ENCODE data around the genes OR14L1P and OR2L5.

GRCh38 chr1:245956336-245956741 is 550.7 kb downstream of the SMYD3 start:
- RRBS: no CpG with 5 or more reads among the region's 4 CpGs

- RRBS: no CpG with 5 or more reads among the region's 4 CpGs
Observed at GRCh38 chr1:246087005-246087666, 419.9 kb downstream of the SMYD3 start.

- RRBS: no CpG with 5 or more reads among the region's 2 CpGs
Observed at GRCh38 chr1:246108875-246109340, 398.2 kb downstream of the SMYD3 start.

DNA sequence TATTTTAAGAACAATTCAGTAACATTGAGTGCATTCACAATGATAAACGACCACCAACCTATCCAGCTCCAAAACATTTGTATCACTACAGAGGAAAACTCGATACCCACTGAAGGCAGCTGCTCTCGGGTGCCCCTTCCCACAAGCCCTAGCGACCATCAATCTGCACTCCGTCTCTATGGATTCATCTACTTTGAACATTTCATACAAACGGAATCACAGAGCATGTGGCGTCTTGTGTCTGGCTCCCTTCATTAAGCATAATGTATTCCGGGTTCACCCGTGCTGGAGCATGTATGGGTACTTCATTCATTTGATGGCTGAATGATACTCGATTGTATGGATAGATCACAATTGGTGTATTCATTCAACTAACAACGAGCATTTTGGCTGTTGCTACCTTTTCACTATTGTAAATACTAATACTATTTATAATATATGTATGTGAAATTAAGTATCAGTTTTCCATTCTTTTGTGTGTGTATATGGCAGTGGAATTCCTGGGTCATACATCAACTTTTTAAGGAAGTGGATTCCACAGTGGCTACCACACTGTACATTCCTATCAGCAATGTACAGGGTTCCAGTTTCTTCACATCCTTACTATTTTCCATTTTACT is 340.2 kb downstream of the SMYD3 start:
- RRBS: no CpG with 5 or more reads among the region's 11 CpGs

- RRBS: no CpG with 5 or more reads among the region's 5 CpGs
Observed at GRCh38 chr1:246181961-246183146, 324.7 kb downstream of the SMYD3 start.

- RRBS: no CpG with 5 or more reads among the region's 4 CpGs
Observed at GRCh38 chr1:246188071-246188488, 319.0 kb downstream of the SMYD3 start.

GRCh38 chr1:246322261-246323147 is 184.6 kb downstream of the SMYD3 start:
- RRBS: no CpG with 5 or more reads among the region's 7 CpGs

DNA sequence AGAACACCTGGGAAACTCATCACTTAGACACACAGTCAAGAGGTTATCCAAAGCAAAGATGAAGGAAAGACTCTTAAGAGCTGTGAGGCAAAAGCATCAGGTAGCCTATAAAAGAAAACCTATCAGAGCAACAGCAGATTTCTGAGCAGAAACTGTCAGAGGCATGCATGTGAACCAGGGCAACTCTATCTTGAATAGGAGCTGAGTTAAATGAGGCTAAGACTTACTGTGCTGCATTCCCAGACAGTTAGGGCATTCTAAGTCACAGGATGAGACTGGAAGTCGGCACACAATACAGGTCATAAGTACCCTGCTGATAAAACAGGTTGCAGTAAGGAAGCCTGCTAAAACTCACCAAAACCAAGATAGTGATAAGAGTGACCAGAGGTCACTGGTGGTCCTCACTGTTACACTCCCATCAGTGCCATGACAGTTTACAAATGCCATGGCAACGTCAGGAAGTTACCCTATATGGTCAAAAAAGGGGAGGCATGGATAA is 150.1 kb downstream of the SMYD3 start:
- RRBS: no CpG with 5 or more reads among the region's 2 CpGs

- RRBS: no CpG with 5 or more reads among the region's 6 CpGs
Observed at GRCh38 chr1:246850593-246851729, 80.8 kb downstream of the AHCTF1 start.

DNA sequence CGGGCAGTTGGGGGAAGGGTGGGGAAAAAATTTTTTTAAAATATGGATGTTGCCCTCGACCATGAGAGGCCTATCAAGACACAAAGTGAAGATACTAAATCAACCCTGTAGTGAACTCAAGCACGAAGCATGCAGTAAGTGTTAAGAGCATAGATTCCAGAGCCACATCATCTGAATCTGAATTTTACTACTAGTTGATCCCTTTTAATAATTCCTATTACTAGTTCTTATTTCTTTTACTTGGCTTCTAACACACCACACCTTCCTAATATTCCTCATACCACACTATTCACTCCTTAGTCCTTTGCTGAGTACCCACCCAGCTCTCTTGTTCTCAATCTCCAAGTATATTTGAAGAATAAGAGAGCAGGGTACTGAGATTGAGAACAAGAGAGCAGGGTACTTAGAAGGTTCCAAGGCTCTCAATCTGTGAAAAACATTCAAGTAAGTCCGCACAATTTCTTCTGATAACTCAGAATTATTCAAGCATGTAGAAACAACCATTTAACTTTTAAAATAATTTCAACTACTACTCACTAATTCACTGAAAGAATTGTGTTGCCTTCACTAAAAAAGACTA is 27.1 kb downstream of the AHCTF1 start:
- RRBS: no CpG with 5 or more reads among the region's 4 CpGs

DNA sequence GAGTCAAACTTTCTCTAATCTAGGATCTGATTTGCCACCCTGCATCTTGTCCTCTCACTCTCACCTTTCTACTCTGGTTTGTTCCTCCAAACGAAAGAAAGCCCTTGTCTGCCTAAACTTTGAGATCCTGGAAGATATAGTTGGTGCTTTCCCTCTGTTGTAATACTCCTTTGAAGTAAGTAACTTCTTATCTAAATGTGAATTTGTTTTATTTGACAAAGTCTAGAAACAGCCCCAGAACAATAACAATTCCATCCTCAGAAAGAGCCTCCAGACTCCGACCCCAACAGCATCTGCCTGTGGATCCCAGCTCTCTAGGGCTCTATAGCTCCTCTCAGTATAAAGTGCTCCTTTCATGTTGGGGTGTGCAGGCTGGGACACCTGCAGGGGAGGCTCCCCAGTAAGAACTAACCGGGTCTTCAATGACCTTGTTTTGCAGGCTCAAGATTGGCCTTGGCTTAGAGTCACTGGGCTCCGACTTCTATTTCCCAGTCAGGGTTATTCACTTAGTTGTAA is 36.1 kb upstream of the ZNF124 start:
- RRBS: no CpG with 5 or more reads among the region's 4 CpGs

DNA sequence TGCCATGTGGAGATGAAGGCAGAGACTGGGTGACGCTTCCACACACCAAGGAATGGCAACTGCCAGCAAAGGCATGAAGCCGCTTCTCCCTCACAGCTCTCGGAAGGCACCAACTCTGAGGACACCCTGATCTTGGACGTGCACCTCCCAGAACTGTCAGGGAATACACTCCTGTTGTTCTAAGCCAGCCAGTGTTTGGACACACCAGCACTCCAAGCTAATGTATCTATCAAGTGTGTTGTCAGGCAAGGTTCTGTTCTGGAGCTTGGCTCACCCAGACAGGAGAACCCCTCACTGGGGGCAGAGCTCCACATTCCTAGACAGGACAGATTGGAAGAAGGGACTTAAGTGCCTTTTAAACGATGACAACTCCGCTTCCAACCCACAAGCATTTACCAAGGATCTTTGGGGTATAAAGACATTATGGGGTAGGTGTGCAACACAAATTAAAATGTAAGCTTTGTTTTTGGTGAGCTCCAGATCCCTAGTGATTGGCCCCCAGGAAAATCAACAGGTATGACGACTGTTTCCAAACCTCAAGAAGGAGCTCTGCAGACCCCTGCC is 32.3 kb downstream of the ZNF496 start:
- RRBS: no CpG with 5 or more reads among the region's 7 CpGs

DNA sequence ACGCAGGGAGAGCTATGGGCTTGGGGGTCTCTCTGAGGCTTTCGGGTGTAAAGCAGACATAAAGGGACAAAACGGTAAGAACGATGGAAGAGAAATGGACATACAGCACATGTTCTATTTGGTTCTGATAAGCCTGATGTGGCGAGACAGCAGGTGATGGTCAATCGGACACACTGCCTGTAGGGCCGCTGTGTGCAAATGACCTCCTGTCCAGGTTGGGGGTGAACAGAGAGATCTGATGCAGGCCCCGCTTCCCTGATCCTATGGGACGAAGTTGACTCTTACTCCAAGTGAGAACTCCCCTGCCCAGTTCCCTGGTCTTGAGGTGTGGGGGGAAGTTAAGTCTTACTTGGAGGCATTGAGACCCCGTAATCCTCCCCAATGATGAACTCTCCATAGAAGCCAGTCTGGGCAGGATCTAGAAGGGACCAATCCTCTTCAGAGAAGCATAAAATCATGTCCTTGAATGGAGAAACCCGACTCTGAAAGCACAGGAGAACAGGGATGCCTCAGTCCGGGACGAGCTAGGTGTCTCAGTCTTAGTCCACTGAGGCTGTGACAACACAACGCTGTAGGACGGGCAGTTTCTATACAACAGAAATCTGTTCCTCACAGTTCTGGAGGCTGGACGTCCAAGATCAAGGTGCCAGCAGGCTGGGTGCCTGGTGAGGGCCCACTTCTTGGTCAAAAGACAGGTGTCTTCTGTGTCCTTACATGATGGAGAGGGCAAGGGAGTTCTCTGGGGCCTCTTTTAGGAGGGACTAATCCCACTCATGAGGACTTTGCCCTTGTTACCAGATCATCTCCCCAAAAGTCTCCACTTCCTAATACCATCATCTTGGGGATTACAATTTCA is 21.5 kb downstream of the ZNF496 start:
- RRBS: no CpG with 5 or more reads among the region's 16 CpGs

DNA sequence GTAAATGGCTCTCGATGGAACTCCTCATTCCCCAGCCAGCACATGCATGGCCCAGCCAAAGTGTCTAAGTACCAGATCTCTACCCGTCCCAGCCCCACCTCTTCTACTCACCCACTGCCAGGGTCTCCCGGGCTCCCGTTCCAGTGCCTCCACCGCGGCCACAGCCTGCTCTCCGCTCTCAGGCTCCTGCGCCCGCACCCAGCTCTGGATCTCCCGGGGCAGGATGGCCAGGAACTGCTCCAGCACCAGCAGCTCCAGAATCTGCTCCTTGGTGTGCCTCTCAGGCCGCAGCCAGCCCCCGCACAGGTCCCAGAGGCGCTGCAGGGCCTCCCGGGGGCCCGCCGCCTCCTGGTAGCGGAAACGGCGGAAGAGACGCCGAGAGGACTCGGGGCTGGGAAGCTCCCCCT is 2.6 kb downstream of the ZNF496 start:
- RRBS: 98% methylated on average over 7 of the region's 22 CpGs

DNA sequence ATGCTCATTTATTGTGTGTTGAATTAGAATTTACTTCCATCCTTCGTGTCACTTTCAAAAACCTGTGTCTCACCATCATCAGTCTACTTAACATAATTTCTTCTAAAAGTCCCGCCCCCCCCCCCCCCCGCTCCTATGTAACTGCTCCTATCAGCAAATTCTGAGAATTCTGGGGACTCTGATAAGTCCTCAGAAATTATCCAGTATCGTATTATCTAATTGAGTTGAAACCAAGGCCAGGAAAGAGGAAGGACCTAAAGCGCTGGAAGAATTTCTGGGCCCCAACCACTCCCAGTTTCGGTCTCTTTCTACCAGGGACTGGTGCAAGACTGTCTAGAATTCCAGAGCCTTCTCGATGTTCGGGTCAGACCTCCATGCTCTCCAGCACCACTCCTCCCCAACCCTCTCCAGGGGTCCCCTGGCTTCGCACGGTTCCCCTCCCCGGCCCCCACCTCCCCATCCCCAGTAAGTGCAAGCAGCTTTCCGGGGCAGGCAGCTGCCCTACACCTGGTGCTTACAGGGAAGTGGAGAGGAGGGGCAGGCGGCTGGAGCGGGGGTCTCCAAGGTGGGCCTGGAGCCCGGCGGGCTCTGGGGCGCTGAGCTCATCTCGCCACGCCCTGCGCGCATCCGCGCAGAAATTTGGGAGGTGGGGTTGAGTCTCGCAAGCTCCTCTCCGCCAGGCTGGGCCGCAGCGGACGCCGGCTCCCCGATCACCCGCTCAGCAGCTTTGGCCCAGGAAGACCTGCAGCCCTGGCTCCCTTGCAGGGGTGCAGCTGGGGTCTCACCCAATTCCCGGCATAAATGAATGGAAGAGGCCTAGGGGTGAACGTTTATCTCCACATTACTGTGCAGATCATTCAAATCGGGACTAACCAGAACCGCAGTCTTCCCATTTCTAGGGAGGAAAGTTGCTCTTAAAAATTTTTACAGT is 16.1 kb upstream of the ZNF496 start:
- RRBS: 99% methylated on average over 7 of the region's 35 CpGs

- RRBS: 97% methylated on average over 22 of the region's 54 CpGs
Observed at GRCh38 chr1:247530588-247531225, 5.5 kb downstream of the OR2C3 start.

- RRBS: no CpG with 5 or more reads among the region's 8 CpGs
Observed at GRCh38 chr1:247616859-247617384, at the start of gene OR14L1P. OR14L1P (plus strand) TSS chr1:247617143.

GRCh38 chr1:248013408-248013839 is at the start of gene OR2L5:
OR2L5 (plus strand) TSS chr1:248013660.
- RRBS: no CpG with 5 or more reads among the region's 5 CpGs

DNA sequence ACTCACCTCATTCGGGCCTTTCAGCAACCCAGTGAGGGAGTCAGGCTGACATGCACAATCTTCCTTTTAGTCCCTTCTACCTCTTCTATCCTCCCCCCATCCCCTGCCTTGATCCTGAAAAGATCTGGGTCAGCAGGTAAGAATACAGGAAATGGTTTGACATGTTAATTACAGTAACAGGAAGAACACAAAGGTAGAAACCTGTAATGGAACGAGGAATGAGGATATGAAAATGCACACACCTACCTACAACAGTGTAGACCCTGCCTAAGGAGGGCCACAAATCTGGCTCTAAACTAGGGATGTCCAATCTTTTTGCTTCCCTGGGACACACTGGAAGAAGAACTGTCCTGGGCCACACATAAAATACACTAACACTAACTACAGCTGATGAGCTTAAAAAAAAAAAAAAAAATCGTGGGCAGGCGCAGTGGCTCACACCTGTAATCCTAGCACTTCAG is 6.7 kb downstream of the SH3BP5L start:
- RRBS: no CpG with 5 or more reads among the region's 4 CpGs

GRCh38 chr1:248837376-248837803 is 634 bp upstream of the ZNF672 start:
- RRBS: no CpG with 5 or more reads among the region's 6 CpGs

Measured in NB4 (cell line).